OCI-LY7 (cell line): ENCODE measurements around a stretch of chr5.

- PRO-cap, result bidirectional peak, plus-strand start at chr5:188831, minus-strand start at chr5:188852
- RAMPAGE, long total RNA, result no peak
Observed at GRCh38 chr5:187884-189135, 3.0 kb upstream of the LRRC14B start.

DNA sequence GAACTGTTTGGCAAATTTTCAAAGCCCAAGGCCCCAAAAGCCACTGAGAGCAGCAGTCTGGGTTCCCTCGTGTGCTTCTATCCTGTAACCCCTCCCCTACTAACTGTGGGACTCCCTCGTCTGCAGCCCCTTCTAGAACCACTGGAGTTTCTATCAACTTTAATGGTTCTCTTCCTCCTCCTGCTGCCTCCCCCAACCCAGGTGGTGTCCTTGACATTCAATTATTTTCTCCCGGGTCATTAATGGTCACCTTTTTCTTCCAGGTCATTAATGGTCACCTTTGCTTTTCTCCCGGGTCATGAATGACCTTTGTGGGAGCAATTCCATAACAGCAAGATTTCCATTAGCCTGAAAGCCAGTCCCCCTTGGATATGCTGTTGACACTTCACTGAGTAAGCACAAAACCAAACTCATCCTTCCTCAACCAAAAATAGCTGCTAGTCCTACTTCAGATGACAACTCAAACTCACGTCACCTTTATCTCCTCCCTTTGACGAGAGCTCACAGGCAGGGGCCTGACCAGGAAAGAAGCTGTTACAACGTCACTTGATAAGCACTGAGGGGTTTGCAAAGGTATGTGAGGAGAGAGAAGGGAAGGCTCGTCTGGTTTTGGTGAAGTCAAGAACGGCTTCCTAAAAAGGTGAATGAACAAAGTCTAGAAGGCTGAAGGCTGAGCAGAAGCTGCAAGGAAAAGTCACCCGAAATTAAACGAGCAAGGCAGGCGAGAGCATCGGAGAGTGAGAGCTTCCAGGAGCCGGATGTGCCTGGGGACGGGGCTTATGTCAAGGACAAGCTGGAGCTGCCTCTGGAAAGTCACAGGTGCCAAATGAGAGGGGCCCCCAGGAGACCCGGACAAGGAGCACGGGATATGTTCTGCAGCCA lies 10.9 kb downstream of the CCDC127 start:
- PRO-cap, result no peak
- RAMPAGE, long total RNA, result no peak

GRCh38 chr5:219415-219994 lies 1.4 kb downstream of the SDHA start:
- PRO-cap, result bidirectional peak, plus-strand start at chr5:219808, minus-strand start at chr5:219633
- RAMPAGE, long total RNA, result no peak

- PRO-cap, result no peak
- RAMPAGE, long total RNA, result no peak
Observed at GRCh38 chr5:321854-322148, 287 bp downstream of the AHRR start.

DNA sequence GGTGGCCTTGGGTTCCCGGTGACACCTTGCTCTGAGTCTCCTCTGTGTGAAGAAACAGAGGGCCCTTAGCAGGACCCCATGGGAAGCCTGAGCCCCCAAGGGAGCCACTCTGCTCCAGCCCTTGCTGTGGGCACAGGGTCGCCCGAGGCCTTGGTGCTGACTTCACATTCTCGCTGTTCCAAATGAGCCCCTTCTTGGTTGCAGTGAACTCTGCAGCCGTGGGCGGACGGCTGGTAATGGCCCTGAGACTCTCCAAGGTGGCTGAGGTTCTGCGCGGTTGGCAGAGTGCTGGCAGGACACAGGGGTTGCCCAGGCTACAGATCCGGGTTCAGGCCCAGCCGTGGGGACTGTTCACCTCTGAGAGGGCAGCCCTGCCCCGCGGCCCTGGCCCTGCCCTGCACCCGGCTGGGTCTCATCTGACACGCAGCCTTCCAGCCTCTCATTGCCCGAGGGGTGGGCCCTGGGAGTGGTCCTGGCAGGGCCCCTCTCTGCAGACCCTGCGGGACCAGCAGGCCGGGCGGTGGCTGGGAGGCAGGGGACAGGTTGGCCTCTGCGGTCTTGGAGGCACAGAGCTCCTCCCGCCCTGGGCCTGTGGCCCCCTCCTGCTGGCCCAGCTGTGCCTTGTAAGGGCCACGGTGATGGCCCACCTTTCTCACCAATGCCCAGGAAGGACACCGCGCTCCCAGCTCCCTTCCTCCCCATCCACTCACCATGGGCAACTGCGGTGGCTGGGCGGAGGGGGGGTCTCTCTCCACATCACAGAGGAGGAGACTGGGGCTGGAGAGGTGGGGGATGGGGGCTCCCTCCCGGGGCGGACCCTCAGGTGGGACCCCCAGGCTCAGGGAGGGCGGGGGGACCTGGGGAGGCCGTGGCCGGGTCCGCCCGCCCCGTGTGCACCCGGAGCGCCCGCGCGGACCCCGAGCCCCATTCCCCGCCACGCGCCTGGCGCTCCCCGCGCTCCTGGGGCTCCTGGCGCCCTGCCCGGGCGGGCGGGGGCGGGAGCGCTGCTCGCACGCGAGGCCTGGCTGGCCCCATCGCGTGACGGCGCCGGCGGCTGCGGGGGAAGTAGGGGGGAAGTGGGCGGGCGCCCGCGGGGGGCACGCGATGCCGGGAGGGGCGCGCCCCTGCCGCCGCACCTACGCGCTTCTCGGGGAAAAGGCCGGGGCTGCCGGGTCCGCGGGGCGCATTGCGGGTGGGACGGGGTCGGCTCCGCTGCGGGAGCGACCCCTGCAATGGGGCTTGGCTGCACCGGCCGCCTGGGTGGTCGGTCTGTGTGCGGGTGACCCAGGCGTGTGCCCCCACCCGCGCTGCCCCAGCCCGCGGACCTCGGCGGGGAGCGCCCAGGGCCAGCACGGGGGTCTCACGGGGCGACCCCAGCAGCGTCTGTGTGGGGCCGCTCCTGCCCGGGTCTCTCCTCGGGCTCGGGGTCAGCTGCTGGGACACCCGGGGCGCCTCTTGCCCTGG lies 51.9 kb downstream of the AHRR start:
- PRO-cap, result no peak
- RAMPAGE, long total RNA, result no peak

DNA sequence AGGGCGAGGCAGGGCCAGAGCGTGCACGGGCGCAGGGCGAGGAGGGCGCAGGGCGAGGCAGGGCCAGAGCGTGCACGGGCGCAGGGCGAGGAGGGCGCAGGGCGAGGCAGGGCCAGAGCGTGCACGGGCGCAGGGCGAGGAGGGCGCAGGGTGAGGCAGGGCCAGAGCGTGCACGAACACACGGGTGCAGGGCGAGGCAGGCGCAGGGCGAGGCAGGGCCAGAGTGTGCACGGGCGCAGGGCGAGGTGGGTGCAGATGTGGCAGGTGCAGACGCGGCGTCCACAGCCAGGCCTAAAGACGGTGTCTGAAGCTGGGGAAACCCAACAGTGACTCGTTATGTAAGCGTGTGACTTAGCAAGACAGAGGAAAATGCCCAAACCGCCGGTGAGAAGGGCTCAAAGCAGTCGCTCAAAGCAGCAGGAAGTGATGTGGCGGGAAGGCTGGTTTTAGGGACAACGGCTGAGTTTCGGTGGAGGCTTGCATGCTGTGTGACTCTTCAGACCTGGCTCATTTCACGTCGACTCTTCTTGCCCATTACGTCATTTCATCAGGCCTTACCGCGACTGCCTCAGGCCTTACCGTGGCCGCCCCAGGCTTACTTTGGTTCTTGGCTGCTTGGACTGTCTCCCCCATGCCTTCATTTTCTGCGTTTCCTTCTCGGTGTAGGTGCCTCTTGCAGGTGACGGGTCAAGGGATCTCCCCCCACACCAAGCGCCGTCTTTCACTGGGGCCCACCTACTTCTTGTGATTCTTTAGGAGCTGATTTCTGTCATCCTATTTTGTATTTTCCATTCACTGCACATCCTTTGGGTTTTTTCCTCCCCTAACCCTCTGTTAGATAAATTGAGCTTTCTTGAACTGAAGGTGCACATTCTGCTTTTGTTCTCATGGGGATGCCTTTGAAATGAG lies 50.5 kb upstream of the EXOC3 start:
- PRO-cap, result no peak
- RAMPAGE, long total RNA, result no peak

- PRO-cap, result no peak
- RAMPAGE, long total RNA, result no peak
Observed at GRCh38 chr5:399624-400735, 43.0 kb upstream of the EXOC3 start.

- PRO-cap, result no peak
- RAMPAGE, long total RNA, result no peak
Observed at GRCh38 chr5:461783-462447, 18.9 kb downstream of the EXOC3 start.

DNA sequence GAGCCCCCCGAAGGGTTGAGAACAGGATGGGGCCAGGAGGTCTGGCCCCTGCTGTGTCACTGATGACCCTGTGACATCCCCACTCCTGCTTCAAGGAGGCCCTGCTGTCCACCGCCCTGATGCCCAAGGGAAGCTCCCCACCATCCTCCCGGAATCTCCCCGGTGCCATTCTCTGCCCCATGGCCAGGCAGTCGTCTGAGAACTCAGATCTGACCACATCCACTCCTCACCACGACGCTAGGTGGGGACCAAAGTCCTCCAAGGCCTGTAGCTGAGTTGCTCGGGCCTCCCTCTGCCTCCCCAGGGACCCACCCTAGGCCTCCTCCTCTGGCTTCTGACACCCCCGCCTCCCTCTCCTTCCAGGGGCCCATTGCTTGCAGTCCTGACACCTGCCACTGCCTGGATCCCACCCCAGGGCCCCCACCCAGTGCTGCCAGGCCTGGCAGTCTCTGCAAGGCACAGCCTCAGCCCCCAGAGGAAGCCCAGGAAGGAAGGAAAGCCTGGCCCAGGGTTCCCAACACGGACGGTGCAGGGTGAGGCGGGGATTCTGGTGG lies 3.8 kb downstream of the SLC9A3 start:
- PRO-cap, result no peak
- RAMPAGE, long total RNA, result no peak

DNA sequence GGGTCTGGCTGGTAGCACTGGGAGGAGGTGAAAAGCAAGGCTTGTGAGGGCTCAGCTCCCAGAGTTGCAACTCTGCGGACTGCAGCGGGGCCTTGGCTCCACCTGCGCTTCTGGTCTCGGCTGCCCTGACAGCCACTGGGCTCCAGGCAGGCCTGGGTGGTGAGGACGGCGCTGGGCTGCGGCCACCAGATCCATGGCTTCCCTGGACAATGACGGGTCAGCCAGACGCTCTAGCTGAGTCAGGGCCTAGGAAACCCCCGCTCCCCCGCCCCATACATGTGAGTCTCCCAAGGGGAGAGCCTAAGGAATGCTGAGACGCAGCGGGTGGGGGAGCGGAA lies 31.7 kb upstream of the SLC9A3 start:
- PRO-cap, result no peak
- RAMPAGE, long total RNA, result no peak

GRCh38 chr5:624628-625161 lies 12.6 kb downstream of the CEP72 start:
- PRO-cap, result no peak
- RAMPAGE, long total RNA, result no peak

- PRO-cap, result no peak
- RAMPAGE, long total RNA, result no peak
Observed at GRCh38 chr5:642584-643130, 30.5 kb downstream of the CEP72 start.

DNA sequence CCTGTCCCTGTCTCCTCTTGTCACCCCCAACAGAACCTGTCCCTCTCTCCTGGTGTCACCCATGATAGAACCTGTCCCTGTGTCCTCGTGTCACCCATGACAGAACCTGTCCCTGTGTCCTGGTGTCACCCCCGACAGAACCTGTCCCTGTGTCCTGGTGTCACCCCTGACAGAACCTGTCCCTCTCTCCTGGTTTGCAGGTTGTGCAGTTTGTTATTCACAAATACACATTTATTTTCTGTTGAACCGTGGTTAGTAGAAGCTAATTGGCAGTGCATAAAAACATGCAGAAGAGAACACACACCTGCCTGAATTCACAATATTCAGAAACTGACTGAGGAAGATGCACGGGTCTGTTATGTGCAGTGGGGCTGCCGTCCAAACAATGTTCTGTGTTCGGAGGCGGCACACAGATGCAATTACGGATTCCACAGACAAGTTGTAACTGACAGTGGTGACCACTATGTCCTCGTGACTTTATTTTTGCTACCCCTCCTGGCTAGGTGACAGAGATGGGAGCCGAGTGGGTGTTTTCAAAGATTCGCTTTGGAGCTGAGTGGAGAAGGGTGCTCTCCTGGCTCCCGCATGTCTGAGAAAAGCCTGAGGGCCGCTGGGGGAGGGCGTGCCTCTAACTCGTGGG lies 31.7 kb downstream of the TPPP start:
- PRO-cap, result no peak
- RAMPAGE, long total RNA, result no peak

DNA sequence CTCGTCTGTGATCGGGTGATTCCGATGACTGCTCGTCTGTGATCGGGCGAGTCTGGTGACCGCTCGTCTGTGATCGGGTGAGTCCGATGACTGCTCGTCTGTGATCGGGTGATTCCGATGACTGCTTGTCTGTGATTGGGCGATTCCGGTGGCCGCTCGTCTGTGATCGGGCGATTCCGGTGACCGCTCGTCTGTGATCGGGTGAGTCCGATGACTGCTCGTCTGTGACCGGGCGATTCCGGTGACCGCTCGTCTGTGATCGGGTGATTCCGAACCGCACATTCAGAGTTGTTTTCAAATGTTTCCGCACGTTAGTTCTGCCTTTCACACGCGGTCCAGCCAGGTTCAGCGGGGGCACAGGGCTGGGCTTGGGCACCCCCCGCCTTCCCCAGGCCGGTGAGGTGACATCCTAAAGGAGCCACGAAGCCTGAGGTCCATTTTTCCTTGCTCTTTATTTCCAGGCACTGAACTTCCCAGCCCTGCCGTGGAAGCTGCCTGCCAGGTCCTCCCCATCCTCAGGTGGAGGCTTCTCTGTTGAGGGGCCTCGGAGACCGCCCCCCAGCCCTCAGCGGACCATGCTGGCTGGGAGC lies 30.1 kb downstream of the TPPP start:
- PRO-cap, result no peak
- RAMPAGE, long total RNA, result no peak

DNA sequence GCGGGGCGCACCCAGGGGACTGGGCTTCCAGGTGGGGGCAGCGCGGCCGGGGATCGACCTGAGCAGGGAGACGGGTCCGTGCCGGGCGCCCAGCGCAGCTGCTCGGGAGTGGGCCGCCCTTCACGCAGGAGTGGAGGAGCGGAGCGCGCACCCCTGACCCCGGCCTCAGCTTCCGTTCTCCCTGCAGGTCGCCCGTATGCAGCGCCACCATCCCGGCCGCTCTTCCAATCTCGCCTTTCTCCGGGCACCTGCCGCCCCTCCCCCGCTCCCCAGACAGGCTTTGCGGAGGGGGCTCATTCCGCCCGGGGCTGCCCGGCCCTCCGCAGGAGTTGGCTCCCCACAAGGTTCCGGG lies 718 bp upstream of the TPPP start:
- PRO-cap, result no peak
- RAMPAGE, long total RNA, result no peak

DNA sequence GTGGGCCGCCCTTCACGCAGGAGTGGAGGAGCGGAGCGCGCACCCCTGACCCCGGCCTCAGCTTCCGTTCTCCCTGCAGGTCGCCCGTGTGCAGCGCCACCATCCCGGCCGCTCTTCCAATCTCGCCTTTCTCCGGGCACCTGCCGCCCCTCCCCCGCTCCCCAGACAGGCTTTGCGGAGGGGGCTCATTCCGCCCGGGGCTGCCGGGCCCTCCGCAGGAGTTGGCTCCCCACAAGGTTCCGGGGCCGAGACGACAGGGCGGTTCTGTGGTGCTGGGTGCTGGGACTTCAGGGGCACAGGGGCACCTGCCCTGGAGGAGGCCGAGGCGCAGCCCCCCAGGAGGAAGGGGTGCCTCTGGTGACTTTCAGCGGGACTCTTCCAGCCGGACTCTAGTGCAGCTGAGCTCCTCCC lies 810 bp upstream of the ZDHHC11B start:
- PRO-cap, result no peak
- RAMPAGE, long total RNA, result no peak

DNA sequence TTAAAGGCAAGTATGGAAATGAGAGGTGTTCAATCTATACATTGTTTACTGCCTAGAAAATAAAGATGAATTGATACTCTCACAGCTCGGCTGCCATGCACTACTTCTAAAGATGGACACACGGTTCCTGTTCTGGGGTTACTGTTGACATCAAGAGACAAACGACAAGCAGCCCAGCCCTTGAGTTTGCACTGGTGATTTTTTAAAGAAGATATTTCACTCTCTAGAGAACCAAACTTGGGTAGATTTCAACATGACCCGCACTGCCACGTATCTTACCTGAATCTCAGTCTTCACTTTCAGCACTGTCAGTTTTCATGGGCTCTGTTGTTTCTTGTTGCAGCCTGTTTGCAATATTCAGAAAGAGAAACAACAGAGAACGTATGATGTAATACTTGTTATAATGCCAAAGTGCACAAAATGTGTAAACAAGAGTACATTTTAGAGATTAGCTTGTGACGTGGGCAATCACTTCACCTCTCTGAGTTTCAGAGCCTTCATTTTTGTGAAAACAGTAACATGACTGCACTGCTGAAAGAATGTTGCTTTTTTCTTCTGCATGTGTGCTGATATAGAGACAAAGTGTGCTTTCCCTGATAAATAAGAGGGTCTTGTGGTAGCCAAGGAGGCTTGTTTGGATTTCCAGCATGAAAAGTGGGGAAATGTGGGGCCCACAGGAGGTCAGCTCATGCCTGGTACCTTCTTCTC lies 16.4 kb upstream of the ZDHHC11B start:
- PRO-cap, result no peak
- RAMPAGE, long total RNA, result no peak

DNA sequence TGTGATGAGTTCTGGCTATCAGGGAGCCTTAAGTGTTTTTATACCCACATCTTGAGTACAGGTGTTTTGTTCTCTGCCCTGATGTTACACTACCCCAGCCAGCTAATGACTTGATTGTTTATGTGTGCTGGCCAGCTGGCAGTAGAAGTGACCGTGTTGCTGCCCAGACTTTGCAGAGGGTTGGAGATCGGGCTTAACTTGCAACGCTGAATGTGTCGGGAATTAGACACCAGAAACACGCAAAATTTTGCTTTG lies 16.9 kb upstream of the ZDHHC11B start:
- PRO-cap, result no peak
- RAMPAGE, long total RNA, result no peak

- PRO-cap, result no peak
- RAMPAGE, long total RNA, result no peak
Observed at GRCh38 chr5:1059954-1060715, 51.5 kb downstream of the NKD2 start.

GRCh38 chr5:1102809-1103416 lies 8.9 kb downstream of the SLC12A7 start:
- PRO-cap, result no peak
- RAMPAGE, long total RNA, result no peak